GM23248 (cell line): ENCODE measurements around a stretch of chr1.

GRCh38 chr1:8076937-8077748, 51.0 kb upstream of the ERRFI1 start:
- RAMPAGE, long total RNA, result no peak

DNA sequence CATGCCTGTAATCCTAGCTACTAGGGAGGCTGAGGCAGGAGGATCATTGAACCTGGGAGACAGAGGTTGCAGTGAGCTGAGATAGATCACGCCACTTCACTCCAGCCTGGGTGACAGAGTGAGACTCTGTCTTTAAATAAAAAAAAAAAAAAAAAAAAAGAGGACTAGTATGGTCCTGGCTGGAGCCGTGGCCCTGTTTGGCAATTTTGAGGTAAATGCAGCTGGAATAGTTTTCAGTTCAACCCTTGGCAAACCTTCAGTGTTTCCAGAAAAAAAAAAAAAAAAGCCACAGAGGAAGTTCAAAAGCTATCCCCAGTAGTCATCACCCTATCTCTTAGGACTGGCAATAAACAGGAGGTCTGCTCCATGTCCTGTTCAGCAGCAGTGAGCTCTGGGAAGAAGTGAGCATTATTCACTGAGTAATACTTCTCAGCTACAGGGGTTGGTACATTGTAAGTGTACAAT, 56.8 kb upstream of the ERRFI1 start:
- RAMPAGE, long total RNA, result no peak

- RAMPAGE, long total RNA, result no peak
Measured at GRCh38 chr1:8122013-8122658, 96.0 kb upstream of the ERRFI1 start.

GRCh38 chr1:8189685-8190336, 128.1 kb upstream of the SLC45A1 start:
- RAMPAGE, long total RNA, result no peak

DNA sequence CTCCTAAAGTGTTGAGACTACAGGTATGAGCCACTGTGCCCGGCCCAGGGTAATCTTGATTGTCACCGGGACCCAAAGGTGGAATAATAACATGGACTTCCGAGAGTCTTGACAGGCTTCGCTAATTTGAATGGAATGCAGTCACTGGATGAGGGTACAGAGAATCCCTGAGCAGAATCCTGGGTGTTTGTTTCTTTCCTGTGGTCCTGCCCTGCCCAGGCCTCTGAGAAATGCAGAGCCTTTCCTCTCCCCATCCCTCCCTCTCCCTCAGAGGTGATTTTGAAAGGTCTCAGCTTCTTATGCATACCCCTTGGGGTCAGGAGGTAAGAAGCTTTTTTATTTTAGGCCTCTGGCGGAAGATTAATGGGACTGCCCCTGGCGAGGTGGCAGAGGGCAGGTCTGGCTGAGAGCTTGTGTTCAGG, 116.7 kb upstream of the SLC45A1 start:
- RAMPAGE, long total RNA, result no peak

DNA sequence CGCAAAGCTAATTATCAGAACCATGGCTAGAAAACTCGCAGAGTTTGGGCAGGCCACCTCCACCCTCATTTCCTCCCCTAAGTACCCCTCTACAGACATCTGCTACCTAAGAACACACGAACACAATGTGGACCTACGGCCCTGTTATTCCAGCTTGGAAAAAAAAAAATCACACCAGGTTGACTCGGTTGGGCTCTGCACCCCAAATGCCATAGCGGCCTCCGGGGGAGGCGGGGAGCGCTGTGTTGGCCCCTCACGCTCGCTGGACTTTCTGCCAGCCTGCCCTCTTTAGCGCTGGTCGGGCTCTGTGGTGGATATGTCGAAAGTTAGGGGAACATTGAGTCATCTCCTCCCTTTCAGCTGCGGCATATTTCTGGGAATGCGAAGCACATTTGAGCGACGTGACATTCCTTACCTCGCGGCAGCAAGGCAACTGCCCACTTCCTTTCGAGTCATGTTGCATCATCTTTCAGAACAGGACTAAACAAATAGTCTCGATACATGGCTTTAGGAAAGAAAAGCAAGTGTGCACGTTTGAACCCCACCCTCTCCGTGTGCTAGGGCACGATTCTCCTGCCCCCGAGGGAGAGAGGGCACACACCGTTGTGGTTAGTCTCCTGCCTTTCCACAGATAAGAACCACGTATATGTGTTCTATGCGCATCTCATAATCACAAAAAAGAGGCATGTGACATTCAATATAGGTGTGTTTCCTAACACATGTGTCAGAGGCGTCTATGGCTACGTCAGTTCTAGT, 106.0 kb upstream of the SLC45A1 start:
- RAMPAGE, long total RNA, result no peak

GRCh38 chr1:8352386-8352876, 34.5 kb downstream of the SLC45A1 start:
- RAMPAGE, long total RNA, result no peak

DNA sequence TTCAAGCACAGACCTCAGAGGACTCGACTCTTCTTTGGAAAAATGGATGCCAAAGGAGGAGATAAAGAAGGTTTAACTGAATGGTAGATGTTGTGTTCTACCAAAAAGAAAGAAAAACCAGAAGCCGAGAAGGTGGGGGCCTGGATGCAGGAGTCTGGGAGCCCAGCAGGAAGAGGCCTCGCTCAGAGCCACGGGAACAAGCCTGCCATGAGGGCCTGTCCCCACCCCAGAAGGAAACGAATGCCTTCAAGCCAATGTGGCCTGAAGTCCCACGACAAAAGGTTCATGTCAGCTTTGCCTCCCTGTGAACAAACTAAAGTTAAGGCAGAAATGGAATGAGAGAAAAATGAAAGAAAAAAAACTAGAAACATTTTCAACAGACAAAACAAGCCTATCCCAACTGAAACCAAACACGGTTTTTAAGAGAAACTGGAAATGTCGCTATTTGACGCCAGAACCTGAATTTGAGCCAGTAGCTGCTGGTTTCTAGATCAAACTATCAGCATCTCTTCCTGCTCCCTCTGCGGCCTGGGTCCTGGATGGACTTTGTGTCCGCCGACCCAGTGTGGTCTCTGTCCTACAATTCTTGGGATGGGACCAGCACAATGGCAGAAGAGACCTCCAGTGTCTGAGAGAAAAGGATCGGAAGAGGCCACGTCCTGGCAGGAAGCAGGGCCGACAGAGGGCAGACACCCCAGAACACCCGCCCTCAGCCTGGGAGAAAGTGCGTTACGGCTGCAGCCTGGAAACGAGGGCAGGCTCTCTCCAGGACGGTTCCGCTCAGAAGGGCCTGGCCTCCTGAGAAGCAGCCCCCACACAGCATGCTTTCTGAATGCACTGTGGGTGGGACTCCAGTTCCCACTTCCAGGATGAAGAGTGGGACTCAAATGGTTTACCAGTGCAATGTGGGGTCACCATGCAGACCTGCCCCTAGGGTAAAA, 35.2 kb downstream of the SLC45A1 start:
- RAMPAGE, long total RNA, result no peak

GRCh38 chr1:8427328-8428148, 109.6 kb downstream of the SLC45A1 start:
- RAMPAGE, long total RNA, result no peak

GRCh38 chr1:8438422-8438841, 120.5 kb downstream of the SLC45A1 start:
- RAMPAGE, long total RNA, result no peak

GRCh38 chr1:8663800-8664594, 153.4 kb downstream of the RERE start:
- RAMPAGE, long total RNA, result no peak

GRCh38 chr1:8665128-8665556, 152.3 kb downstream of the RERE start:
- RAMPAGE, long total RNA, result no peak

GRCh38 chr1:8863828-8864342, 14.6 kb downstream of the ENO1 start:
- RAMPAGE, long total RNA, result no peak

GRCh38 chr1:8986062-8986642, 40.1 kb downstream of the SLC2A7 start:
- RAMPAGE, long total RNA, result no peak

- RAMPAGE, long total RNA, result no peak
Measured at GRCh38 chr1:8986728-8987223, 39.4 kb downstream of the SLC2A7 start.

DNA sequence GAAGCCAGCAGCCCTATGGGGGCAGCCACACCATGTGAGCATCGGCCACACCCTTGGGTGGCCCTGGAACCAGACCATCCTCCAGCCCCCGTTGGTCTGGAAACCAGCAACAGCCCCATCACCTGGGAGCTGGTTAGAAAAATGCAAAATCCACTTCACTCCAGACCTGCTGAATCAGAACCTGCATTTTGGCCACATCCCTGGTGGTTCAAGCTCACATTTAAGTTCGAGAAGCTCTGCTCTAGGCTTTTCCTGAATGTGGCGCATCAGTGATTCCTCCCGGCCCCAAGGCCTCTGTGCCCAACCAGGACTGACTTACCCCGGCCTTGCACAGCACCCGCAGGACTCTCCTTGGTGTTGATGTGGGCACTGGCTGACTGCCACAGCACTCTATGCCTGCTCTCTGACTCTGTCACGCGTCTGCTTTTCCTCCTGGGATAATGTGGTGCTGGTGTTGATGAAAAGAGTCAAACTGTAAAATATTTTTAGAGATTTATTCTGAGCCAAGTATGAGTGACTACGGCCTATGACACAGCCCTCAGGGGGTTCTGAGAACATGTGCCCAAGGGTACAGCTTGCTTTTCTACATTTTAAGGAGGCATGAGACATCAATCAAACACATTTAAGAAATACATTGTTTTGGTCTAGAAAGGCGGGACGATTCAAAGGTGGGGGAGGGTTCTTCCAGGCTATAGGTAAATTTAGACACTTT, 15.4 kb upstream of the SLC2A5 start:
- RAMPAGE, long total RNA, result no peak

DNA sequence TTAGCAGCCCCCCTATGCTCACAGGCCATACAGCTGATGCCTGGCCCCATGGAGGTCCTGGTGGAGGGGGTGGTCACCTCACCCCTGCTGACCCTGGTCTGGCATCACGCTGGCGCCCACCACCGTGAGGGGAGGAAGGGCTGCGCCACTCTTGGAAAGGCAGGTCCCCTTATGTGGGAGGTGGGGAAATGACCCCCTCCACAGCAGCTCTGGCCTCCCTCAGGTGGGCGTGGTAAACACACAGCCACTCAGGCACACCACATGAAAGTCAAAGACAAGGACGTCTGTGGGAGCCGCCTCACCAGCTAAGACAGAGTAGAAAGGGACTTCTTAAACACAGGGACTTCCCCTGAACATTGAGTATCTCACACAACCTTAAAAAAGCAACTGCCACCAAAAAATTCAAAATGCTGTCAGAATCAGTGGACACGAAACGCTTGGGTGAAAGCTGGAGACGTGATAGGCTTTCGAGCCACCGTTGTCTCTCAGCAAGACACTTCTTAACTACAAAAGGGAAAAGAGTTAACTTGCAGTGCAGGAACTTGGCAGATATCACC, 6.9 kb downstream of the GPR157 start:
- RAMPAGE, long total RNA, result no peak

DNA sequence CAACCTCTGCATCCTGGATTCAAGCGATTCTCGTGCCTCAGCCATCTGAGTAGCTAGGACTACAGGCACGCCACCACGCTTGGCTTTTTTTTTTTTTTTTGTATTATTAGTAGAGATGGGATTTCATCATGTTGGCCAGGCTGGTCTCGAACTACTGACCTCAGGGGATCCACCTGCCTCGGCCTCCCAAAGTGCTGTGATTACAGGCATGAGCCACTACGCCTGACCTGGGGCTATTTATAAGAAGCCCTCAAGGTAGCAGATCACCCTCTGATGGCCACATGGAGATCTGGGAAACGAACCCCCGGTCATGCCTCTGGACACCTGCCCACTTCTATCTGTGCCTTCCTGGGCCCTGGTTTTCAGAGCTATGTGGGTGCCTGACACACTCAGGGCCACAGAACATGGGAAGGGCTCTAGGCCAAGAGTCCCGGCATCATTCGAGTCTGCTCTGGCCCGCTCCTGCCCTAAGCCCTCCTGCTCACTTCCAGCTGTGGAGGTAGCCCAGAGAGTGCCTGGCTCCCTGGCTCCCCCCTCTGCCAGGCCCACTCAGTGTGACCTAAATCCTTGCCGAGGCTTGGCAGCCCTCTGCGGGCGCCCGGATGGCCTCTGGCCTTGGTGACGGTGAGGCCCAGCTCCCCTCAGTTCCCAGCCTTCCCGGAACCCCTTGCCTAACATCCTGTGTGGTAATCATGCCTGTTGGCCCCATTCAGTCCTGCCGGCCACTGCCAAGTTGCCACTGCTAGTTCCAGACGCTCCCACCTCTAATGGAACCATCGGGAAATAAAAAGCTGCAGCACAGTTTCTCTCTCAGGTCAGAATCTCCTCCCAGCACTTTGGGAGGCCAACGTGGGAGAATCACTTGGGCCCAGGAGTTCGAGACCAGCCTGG, 1.5 kb upstream of the H6PD start:
- RAMPAGE, long total RNA, result no peak

DNA sequence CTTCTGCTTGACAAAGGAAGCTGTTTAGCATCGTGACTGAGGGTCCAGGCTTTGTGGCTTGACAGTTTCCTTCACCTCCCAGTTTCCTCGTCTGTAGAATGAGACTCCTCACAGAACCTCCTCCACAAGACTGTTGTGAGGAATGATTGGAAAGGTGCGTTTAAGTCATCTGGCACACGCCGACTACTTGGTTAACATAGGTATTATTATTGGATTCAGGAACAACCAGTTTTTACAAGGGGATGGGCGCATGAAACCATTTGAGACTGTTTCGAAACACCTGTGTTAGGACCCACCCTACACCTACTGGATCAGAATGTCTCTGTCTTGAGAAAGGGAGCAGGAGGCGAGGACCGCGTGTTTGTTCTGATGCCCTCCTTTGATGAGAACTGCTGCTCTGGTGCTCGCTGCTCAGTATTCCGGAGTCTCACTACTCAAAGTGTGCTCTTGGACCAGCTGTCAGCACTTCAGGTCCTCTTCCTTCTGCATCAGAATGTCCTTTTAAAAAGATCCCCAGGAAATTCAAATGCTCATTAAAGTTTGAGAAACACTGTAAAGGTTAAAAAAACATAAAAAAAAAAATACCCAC, 7.3 kb downstream of the H6PD start:
- RAMPAGE, long total RNA, result no peak

- RAMPAGE, long total RNA, result no peak
Measured at GRCh38 chr1:9306380-9306627, 13.6 kb downstream of the SPSB1 start.